ENCODE data around the gene SPAG9.

DNA sequence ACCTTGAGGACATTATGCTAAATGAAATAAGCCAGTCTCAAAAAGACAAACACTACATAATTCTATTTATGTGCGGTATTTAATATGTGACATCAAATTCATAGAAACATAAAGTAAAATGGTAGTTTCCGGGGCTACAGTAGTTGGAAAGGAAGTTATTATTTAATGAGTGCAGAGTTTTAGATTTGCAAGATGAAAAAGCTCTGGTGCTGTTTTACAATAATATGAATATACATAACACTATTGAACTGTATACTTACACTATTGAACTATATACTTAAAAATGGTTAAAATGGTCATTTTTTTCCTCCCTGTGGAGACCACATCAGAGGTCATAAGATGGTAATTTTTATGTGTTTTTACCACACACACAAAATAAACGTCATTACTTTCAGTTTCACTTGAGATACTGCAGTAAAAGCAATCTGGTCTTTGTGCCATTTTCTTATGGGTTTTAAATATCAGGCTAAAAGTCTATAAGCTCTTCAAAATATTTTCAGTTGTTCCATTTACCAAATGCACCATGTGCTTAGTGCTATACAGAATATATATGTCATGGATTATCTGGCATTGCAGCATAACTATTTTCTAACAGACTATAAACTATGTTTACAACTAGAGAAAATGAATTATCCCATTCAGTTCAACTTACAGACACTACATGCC, 90.9 kb downstream of the SPAG9 start:
- RRBS: no CpG with 5 or more reads among the region's 3 CpGs

- RRBS: under 1% methylated on average over 34 of the region's 78 CpGs
These were observed at the start of gene SPAG9 for GRCh38 chr17:51120295-51120926. Gene SPAG9 (minus strand): TSS chr17:51120868.

- RRBS: no CpG with 5 or more reads among the region's 4 CpGs
These were observed 1.2 kb downstream of the MBTD1 start for GRCh38 chr17:51258624-51259071.

GRCh38 chr17:55266648-55267337, 2.0 kb downstream of the HLF start:
- RRBS: no CpG with 5 or more reads among the region's 4 CpGs

GRCh38 chr17:55285235-55286522, 20.9 kb downstream of the HLF start:
- RRBS: no CpG with 5 or more reads among the region's 14 CpGs

GRCh38 chr17:55422856-55423659, 1.4 kb upstream of the MMD start:
- RRBS: no CpG with 5 or more reads among the region's 9 CpGs

- RRBS: no CpG with 5 or more reads among the region's 5 CpGs
These were observed 10.2 kb upstream of the TMEM100 start for GRCh38 chr17:55732702-55733350.

- RRBS: no CpG with 5 or more reads among the region's 5 CpGs
These were observed 131.2 kb downstream of the PCTP start for GRCh38 chr17:55882187-55882386.

- RRBS: under 1% methylated on average over 24 of the region's 105 CpGs
These were observed 964 bp downstream of the NOG start for GRCh38 chr17:56593999-56595327.

DNA sequence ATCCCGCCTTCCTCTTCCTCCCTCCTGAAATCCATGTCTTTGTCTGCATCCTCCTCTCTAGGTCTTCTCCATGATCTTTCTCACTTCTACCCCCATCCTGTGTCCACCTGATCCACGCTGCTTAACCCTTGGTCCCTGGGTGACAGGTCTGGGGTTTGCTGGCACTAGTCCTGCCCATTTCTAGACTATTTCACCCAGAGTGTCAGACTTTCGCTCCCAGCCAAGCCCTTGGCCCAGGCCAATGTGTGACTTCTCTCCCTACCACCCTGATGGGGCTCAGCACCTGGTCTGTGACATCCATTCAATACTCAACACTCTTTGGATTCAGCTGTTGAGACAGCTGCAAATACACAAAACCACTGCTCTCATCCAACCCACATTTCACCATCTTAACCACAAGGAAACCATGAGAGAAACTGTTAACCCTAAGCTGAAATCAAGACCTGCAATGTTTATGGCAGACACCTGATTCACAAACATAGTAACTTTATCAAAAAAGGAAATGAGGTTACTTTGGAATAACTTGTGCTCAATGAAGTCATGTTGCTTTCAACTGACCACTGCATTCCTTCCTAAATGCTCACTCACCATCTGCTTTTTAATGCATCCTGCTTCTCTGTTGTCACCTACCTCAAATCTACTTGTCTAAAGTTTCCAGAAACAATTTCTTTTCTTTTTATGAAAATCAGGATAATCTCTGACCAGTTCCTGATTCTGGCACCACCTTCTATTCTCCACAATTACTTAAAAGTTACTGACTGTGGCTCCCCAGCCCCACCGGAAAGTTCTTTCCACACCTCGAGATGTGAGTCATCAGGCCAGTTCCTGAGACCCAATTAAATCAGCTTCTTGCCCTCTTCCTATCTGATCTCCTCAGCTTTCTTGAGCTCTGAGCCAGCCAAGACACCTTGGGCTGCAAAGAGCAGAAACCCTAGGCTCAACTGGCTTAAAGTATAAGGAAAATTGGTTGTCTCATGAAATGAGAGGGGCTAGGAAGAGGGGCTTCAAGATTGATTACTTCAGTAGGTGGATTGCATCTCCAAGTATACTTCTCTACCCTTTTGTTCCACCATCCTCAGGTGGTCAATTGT, 88.2 kb downstream of the NOG start:
- RRBS: no CpG with 5 or more reads among the region's 5 CpGs

- RRBS: no CpG with 5 or more reads among the region's 17 CpGs
These were observed 114.1 kb downstream of the NOG start for GRCh38 chr17:56707590-56708045.

DNA sequence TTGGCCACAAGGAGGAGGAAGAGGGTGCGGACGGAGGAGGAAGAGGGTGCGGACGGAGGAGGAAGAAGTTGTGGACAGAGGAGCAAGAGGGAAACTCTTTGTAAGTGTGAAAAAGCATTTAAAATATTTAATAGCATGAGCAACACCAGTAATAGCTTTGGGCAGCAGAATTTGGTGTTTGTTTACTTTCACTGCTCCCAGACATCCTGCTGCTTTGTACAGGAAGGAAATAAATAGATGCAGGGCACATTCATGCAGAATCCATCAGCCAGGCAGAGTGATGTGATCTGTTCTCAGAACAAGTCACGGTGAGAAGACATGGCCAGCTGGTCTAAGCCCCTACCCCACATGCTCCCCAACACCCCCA, 82.4 kb downstream of the C17orf67 start:
- RRBS: no CpG with 5 or more reads among the region's 5 CpGs

- RRBS: no CpG with 5 or more reads among the region's 6 CpGs
These were observed 14.0 kb downstream of the DGKE start for GRCh38 chr17:56847789-56848486.

DNA sequence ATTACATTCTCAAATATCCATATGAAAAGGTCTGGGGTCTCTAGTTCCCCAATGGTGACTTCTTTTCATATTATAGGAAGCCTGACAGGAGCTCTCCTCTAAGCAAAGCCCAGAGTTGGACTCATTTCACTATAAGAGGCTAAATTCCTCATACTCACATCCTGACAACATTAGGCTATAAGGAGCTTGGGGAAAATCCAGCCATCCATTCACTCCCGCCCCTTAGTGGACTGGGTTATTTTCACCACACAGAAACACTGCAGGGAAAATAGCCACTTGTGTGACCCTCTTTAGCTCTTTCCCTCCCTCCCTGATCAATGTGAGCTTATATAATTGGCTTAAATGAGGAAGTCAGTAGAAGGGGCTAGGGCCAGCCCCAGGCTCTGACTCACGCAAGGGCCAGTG, 23.8 kb downstream of the TRIM25 start:
- RRBS: no CpG with 5 or more reads among the region's 2 CpGs

- RRBS: no CpG with 5 or more reads among the region's 14 CpGs
These were observed 20.5 kb downstream of the TRIM25 start for GRCh38 chr17:56893151-56893873.

DNA sequence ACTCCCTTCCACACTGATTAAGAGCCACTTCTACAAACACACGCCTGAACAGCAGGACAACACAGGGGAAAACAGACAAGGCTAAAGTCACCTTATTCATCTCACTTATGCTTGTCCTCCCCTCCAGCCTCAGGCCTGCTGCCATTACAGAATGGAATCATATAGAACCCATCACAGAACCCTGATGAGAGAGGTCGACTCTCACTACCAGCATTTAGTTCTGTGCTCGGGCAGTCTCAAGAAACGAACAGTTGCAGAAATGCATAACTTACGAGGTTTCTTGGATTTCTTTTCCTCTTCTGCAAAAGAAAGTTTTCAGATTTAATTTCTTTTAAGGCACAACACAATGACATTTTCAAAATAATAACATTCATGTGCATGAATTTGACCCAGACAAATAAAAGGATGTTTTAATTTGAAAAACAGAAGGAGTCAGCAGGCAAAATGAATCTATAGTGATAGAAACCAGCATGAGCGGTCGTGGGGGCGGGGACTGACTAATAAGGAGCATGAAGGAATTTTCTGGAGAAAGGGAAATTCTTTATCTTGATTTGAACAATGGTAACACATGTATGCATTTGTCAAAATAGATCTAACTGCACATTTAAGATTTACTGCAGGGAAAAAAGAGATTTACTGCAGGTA, 18.1 kb downstream of the TRIM25 start:
- RRBS: no CpG with 5 or more reads among the region's 8 CpGs

- RRBS: no CpG with 5 or more reads among the region's 2 CpGs
These were observed 45.3 kb downstream of the SCPEP1 start for GRCh38 chr17:57023308-57023571.

GRCh38 chr17:57281918-57282647, 25.8 kb downstream of the MSI2 start:
- RRBS: no CpG with 5 or more reads among the region's 5 CpGs

- RRBS: no CpG with 5 or more reads among the region's 5 CpGs
These were observed 96.1 kb downstream of the MSI2 start for GRCh38 chr17:57352278-57352940.

- RRBS: no CpG with 5 or more reads among the region's 10 CpGs
These were observed 150.4 kb downstream of the MSI2 start for GRCh38 chr17:57406703-57407203.